Neutrophil (primary cell): ENCODE results near the gene SLC2A4RG.

GRCh38 chr20:63540137-63540563 is 3.0 kb upstream of the PTK6 start:
- PRO-cap = no peak

DNA sequence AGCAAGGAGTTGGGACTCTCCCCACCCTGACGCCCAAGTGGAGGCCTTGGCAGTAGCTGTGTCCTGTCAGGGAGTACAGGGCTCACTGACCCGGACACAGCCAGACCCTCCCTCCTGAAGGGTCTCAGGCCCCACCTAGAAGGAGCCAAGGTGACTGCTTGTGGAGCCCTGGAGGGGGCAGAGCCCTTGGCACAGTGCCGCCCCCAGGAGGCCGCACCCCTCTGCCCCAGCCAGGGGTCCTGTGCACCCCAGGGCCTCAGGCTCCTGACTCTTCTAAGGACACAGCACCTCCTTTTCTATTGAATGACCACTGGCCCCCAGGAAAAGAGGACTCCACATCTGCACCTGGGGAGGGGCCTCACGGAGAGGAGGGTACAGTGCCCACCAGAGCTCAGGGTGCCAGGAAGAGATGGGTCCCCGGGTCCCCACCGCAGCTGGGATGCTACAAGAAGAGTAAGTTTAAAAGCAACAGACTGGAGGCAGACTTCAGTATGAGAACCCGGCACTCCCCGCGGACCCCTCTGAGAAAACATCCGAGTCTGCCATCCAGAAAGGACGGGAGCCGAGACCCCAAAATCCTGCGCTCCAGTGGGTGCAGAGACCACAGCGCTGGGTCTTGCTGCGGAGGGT is 567 bp downstream of the HELZ2 start:
- PRO-cap = no peak

DNA sequence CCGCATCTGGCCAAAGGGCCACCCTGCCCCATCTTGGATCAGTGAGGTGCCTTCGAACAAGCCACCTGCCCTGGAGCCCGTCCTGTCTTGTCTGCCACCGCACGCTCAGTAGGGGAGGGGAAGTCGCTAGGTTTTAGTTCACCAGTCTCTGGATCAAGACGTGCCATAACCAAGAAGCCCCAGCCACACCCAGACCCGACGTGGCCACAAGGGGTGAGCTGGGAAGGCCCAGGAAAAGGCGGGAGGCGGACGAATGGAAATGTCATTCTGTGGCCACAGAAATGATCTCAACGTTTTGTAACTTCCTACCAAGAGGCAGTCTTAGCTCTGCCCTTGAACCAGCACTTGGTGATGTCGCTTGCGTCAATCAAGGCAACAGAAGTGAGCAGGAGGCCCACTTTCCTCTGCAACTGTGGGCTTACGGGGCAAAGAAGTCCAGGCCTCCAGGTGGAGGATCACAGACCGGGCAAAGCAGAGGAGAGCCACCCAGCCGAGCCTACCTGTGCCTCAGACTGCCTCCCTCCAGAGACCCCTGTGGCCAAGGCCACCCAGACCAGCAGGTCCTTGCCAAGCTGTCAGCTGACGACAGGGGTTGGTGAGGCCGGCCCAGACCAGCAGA is 14.5 kb downstream of the GMEB2 start:
- PRO-cap = no peak

DNA sequence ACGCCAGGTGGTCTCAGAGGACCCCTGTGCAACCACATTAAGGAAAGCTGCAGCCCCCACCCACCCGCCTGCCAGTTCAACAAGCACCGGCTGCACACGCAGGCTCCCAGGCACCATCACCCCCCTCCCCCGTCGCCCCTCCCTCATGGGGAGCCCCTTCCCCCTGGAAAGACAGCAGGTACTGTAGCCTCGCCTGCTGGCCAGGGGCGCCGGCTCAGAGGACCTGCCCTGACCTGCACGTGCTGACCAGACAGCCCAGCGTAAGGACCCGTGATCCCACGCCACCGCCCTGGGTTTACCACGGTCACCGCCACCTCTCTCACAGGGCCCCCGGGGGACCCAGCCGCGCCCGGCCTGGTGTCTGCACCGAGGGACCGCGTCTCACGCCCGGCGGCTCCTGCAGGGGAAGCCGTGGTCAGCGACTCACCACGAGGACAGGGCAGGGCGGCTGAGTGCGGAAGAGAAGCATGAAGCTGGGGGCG is 12.4 kb downstream of the STMN3 start:
- PRO-cap = no peak

DNA sequence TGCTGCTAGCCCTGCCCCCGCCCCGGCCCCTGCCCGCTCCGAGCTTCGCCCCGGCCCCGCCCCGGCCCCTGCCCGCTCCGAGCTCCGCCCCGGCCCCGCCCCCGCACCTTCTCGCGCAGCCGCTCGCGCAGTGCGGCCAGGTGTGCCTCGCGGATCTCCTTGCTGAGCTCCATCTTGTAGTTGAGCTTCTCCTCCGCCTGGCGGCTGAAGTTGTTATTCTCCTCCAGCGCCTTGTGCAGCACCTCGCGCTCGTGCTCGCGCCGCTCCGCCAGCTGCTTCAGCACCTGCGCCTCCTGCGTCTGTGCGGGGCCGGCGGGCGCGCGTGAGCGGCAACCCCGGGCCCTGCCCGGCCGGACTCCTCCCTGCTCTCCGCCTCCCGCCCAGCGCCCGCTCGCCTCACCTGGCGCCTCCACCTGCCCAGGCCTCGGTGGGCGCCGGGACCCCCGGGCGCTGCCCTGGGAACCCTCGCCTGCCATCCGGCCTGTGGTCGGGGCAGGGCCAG is 11.2 kb downstream of the STMN3 start:
- PRO-cap = no peak

DNA sequence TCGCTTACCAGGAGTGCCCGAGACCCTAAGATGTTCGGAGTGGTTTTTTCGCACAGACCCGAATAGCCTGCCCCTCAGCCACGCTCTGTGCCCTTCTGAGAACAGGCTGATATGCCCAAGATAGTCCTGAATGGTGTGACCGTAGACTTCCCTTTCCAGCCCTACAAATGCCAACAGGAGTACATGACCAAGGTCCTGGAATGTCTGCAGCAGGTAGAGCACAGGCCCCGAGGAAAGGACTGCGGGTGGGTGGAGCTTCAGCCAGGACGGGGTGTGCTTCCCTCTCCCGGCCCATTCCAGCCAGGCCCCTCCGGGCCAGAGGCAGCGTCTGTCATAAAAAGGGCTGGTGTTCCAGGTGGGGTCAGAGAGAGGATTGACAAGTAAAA is 1.2 kb downstream of the RTEL1 start:
- PRO-cap = no peak

- PRO-cap = no peak
Observed at GRCh38 chr20:63737292-63738338, 1.2 kb downstream of the LIME1 start.

DNA sequence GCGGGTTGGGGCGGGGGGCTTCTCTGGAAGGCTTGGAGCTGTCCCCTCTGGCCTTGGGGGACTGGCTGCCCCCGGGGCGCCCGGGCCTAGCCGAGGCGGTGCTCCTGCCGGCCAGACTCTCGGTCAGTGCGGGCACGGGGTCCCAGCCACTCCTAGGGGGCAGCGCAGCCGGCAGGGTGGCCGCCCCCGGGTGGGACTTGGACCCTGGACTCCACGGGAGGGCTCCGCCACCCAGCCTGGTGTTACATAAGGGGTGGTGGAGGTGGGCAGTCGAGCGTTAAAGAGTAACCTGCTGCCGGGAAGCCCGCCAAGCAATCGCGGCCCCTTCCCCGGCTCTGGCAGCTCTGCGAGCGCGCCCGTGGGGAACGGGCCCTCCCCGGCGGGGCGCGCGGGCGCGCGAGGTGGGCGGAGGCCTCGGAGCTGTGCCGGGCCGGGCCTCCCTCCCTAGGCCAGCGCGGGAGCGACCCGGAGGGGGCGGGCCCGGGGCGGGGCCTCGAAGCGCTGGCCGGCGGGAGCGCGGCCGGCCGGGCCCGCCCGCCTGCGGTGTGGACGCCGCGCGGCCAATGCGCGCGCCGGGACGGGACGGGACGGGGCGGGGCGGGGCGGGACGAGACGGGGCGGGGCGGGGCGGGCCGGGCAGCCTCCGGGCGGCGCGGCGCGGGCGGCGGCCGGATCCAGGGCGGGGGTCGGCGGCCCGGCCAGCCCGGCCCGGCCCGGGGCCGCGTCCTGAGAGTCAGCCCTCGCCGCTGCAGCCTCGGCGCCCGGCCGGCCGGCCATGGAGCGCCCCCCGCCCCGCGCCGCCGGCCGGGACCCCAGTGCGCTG is at the start of gene SLC2A4RG:
Gene SLC2A4RG, plus strand, starts transcription at position 639 of the 823 bp plus-strand sequence.
- PRO-cap = no peak

DNA sequence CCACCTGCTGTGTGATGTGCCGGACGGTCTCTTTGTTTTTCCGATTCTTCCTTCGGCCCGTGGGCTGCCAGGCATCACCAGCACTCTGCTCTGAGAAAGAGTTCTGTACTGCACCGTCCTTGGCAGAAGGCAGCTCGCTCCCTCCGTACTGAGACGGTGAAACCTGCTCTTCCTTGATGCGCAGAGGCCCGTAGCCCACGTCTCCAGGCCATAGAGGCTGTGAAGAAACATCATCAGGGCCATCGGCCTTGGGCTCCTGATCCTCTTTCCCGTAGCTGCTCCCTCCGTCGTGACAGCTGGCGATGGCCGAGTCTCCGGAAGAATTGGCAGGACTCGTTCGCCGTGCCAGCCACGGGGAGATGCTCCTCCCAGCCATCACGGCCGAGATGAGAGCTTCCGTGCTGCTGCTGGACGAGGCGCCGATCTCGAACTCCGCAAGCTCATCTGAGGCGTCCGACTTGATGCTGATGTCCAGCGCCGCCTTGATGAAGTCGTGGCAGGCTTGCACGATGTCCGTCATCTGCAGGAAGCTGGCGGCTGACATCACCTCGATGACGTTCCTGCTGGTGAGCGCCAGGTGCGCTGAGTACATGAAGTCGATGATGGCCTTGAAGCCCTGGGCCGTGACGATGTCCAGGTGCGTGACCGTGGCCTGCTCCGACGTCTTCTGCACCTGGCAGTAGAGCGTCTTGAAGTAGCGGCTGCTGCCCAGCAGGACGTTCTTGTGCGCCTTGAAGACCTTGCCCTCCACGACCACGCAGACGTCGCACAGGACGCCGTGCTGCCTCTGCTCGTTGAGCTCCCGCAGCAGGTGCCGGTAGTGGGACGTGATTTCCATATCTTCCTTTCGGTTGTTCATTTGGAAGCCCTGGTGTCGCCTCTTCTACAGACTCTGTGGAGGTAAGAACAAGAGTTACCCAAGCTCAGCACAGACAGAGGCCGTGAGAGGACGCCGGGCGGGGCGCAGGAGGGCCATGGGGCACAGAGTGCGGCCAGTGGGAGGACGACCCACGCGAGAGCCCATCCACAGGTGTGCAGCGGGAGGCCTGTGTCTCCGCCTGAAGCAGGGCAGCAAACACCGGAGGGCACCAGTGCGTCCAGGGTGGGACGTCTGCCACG is 40.8 kb downstream of the ZBTB46 start:
- PRO-cap = no peak

DNA sequence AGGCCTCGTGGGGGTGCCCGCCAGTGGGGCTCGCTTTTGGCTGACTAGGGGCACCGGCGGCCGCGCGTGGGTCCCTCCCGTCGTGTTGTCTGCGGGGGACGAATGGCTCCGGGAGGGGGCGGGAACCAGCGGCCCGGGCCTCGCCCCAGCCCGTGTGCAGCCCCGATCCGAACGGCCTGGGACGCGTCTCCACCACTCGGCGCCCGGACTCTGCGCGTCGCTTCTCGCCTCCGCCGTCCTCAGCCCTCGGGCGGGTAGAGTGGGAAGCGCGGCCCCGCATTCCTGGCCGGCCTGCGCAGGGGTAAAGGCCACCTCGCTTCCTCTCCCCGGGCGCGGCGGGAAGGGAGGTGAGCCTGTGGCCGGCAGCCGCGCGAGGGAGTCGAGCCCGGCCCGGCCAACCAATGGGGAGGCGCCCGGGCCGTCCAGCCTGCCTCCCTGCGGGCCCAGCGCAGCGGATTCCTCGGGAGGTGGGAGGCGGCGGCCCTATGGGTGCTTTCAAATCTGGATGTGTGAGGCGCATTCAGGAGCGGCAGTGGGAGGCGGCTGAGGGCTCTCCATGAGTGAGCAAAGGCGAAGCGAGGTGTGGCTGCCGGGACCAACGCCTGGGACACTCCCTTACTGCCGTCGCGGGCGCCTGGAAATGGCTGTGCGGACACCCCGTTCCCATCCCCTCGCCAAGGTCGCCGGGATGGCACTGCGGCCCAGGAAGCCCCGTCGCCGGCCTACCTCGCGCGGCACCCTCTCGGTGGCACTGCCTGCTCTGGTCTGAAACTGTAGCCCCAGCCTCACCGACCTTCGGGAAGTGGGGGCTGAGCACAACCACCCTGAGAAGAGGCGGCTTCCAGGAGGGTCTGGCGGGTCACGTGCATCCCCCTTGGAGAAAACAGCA is 1.2 kb upstream of the ZBTB46 start:
- PRO-cap = no peak

GRCh38 chr20:63878151-63878761 is 13.2 kb downstream of the TPD52L2 start:
- PRO-cap = no peak

- PRO-cap = no peak
Observed at GRCh38 chr20:63892522-63893030, 2.4 kb upstream of the DNAJC5 start.

DNA sequence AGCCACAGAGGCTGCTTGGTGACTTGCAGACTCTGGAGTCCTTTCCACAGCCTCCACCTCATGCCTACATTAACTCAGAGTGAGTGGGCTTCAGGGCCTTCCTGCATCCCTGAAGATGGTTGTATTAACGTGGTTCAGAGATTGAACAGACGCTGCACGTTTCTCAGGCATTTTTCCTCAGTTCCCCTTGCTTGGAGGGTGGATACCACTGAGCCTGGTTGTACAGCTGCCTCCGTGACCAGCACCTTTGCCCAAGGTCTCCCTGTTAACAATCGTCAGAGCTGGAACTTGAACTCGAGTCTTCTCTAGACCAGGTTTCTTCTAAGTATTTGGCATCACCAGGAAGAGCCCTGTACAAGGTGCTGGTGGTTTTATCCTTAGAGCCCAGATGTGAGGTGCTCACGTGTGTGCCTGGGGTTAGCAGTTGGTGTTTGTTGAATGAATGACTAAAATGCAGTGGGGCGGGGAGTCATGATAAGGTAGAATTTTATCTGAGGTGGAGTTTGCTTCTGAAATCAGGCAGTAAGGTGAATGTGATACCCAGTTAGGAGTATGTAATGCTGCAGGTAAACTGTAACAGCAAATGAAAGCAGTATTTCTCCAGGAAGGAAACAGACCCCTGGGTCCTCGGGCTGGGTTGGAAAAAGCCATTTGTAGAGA is 3.0 kb downstream of the DNAJC5 start:
- PRO-cap = no peak

DNA sequence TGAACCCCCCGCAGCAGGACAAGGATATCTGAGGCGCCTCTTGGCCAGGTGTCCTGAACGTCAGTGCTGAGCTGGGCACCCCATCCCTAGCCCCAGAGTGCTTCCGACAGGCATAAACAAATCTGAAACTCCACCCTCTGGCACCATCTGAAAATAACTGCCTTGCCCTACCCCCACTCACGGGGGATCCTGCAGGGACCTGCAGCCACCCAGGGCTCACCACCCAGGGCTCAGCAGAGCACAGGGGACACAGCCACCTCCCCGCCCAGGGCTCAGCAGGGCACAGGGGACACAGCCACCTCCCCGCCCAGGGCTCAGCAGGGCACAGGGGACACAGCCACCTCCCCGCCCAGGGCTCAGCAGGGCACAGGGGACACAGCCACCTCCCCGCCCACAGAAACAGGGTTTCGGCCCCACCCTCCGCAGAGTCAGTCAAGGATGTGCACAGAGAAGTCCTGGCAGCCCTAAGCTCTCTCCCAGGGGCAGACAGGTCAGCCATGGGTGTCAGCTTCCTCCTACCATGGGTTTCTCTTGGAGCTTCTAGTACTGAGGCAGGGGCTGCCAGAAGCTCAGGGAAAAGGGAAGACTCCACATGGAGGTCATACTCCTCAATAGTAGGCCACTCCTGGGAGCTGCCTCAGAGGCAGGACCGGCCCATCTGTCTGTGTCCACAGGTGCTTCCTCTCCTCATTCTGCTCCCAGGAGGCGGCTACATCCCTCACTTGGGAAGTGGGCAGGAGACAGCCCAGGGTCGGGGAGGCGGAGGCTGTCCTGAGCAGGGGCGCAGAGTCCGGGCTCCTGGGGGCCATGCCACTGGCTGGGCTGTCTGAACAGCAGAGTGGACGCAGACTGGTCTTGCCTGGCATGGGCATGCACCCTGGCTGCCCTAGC is 4.6 kb downstream of the UCKL1 start:
- PRO-cap = no peak

GRCh38 chr20:64026930-64027249 is 9.1 kb upstream of the C20orf204 start:
- PRO-cap = no peak

- PRO-cap = no peak
Observed at GRCh38 chr20:64050160-64050377, 630 bp upstream of the SOX18 start.

DNA sequence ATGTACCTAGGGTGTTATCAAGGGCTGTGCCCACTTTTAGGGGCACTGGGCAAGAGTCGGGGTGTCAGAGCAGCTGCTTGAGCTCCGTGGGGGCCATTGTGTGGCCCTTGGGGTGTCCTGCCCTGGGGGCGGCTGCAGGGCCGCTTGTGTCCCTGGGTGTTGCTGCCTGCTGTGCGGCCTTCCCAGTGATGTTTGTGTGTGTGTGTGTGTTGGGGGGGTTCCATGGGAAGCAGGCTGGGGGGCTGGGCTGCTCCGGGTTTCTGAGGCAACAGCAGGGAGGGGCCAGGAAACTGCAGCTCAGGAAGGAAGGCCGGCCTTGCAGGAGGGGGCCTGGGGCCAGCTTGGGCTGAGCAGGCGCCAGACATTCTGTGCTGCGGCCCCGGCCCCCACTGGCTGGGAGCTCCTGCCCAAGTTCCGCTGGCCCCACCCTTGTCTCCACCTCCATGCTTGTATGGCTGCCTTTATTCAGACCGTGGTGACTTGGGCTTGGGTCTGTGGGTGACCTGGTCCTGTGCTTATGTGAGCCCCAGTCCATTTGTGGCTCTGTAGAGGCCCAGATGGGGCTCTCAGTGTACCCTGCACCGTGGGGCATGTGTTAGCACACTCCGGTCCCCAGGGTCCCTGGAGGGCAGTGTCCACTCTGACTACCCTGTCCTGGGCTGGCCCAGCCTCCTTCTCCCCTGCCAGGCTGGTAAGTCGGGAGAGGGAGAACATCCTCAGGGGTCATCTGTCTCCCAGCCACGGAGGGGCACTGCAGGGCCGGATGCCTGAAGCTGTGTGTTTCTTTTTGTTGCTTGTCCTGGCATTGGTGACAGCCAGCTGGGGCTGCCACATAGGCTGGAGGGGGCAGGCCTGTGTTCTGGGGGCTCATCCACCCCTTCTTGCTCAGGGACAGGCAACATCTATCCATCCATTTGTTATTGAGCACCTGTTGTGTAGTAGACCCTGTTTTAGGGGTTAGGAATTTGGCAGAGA is 4.6 kb upstream of the SOX18 start:
- PRO-cap = no peak

GRCh38 chr20:64071221-64071838 is 8.0 kb downstream of the RGS19 start:
- PRO-cap = no peak

DNA sequence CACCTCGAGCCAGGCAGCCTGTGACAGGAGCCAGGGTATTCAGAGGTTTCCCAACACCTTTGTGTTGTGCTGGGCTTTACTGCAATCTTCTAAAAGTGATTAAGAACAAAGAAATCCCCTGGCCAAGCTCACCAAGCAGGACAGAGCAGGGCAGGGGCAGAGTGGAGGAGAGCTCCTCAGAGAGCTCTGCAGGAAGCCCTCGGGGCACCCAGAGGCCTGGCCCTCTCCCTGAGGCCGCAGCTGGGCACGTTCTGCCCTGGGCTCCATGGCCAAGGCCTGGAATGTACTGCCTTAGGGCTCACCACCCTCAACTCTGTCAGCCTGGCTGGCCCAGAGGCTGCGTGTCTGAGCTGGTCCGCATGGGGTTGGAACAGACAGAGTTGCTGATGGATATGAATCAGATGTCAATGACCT is 33.4 kb upstream of the PCMTD2 start:
- PRO-cap = no peak

- PRO-cap = no peak
Observed at GRCh38 chr20:64271204-64272024, 15.9 kb downstream of the PCMTD2 start.